Vagina (tissue), 1 donor: ENCODE measurements around the genes HUS1B and FOXC1.

DNA sequence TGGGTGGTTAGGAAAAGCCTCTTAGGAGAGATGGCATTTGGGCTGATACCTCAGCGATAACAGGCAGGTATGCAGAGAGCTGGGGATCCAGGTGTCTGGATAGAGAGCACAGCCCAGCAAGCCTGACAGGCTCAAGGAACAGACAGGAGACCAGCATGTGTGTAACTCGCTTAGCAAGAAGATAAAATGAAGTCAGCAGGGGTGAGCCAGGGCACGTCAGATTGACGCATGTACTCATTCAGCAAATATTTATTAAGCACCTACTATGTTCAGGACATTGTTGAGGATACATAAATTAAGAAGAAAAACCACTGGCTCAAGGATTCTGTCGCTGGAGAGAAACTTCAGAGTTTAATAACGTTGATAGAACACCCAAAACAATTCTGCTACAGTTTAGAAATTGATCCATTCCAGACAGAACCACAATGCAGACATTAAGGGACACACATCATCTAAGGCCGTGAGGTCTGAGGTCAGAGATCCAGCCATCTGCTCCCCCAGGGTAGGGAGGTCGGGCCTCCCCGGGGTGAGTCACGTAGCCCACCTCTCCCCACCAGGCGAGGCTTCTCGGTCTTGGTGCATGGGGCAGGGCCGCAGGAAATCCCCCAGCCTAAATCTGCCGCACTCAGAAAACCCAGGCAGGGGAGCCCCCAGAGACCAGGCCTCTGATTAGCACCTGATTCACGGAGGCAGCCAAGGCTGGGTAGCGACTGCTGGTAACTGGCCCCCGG, 947 bp upstream of the DUSP22 start:
- PRO-cap = no peak
- RAMPAGE, long total RNA = no peak

GRCh38 chr6:296683-297271, 4.5 kb downstream of the DUSP22 start:
- PRO-cap = no peak
- RAMPAGE, long total RNA = no peak

- PRO-cap = no peak
- RAMPAGE, long total RNA = no peak
Measured at GRCh38 chr6:317598-318176, 25.4 kb downstream of the DUSP22 start.

DNA sequence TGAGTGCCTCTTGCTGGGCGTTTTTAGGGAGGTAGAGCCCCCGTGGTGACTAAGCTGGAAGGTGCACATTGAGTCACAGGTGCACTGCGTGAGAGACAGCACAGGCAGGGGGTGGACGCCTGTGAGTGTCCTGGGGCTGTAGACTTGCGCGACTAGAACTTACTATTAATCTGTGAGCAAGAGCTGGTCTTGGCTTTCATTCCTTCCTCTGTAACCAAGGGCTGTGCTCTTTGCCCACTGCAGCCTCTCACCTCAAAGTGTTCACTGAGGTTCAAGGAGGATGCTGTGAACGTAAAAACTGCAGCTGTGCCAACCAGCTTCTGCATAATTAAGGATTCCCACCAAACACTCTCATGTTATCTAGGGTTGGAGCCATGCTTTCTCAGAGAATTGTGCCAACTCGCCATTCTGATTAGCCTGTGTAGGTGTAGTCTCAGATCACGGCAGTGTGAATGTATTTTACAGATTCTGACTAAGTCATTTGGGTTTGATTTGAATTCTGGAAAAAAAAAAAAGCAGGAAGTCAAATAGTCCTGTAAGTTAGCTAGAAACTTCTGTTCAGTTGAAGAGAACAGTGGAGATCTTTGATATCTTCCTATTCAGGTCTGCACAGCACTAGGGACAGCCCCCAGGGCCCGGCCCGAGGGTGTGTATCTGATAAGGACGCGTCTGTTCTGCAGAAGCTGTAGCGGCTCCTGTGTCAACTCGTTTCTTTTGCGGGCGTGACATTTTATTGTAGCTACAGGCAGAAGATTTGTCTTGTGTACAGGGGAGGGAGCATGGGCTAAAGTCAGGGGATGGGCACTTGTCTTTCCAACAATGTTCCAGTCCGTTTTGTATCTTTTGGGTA, 12.1 kb downstream of the IRF4 start:
- PRO-cap = no peak
- RAMPAGE, long total RNA = no peak

DNA sequence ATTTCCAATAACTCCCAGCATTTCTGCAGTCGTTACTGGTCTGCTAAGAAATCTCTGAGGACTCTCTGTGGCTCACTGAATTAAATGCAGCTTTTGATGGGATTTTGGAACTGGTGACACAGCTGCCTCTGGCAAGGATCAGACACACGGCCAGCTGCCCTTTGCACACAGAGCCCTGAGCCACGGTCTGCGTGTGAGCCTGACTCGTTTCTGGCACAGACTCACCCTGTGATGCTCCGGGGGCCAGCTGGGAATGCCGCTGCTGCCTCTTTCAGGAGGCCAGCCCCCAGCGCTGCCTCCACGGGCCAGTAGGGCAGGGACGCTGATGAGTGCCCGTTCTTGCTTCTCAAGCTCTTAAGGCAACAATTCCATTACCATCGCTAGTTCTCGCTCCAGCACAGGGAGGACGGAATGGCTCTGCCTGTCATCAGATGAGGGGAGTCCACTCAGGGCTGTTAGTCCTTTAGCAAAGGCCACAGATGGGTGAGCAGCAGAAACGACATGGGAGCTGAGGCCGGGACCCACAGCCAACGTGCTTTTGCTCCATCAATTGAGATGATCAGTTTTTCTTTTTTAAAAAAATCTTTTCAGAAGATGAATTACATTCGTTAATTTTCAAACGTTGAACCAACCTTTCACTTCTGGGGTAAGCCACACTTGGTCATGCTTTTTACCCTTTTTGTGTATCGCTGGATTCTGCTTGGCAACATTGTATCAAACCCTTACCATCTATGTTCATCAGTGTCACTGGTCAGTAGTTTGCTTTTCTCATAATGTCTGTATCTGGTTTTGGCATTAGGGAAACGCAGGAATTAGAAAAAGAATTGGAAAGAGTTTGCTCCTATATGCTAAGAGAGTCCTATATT, 61.8 kb downstream of the IRF4 start:
- PRO-cap = no peak
- RAMPAGE, long total RNA = no peak

- PRO-cap = unidirectional peak, minus-strand start at chr6:473473
- RAMPAGE, long total RNA = no peak
Measured at GRCh38 chr6:473208-473618, 81.7 kb downstream of the IRF4 start.

- PRO-cap = no peak
- RAMPAGE, long total RNA = no peak
Measured at GRCh38 chr6:656822-657326, at the start of gene HUS1B. Gene HUS1B (minus strand): TSS chr6:657100.

DNA sequence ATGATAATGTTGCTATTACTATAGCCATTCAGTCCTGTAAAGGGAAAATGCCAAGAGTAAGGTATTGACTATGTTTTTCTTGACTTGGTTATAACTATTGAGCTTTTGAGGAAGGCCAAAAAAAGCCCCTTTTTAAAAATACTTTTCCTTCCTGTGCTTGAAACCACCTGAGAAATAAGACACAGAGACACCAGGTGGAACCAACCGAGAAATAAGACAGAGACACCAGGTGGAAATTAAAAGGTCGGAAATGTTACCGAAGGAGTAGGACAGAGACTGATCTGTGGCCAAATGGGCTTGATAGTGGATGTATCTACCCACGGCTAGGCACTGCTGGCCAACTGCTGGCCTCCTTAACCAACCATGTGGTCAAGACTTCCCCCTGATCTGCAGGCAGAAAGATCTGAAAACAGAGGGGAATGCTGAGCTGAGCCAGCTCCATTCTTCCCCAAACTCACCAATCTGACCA, 121.5 kb upstream of the EXOC2 start:
- PRO-cap = no peak
- RAMPAGE, long total RNA = no peak

DNA sequence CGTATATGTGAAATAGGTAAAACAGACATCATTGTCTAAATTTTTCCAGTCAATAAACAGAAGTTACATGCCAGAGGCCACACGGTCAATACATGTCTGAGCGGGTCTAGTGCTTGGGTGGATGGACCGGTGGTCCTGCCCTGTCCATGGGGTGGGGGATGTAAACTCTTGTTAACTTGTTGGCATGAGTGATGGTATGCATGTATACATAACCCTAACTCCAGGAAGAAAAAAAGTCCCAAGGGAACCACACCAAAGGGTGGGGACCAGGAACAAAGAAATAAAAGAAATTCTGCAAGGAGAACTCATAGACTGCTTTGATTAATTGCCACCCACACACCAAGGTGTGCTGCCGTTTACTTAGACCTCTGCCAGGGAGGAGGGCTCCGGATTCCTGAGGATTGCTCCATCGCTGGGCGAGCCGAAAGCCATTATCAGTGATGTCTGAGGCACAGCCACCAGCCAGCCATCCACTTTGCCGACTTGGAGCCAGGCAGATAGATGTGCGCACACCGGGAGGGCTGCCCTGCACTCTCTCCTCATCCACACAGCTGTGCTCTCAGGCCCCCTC, 272.8 kb upstream of the FOXQ1 start:
- PRO-cap = no peak
- RAMPAGE, long total RNA = no peak

DNA sequence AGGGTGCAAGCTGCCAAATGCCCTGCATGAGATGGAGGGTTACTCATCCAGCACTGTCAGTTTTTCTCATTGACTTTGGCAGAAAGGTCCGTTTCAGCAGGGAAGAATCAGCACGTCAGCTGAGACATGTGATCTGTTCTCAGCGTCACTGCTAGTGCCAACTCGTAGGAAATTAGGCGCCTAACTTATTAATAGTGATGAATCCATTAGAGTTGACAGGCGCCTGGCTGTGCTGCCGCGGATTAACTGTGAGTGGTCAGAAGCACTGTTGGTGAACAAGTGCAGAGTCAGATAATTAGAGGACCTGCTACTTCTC, 175.5 kb upstream of the FOXQ1 start:
- PRO-cap = no peak
- RAMPAGE, long total RNA = no peak

DNA sequence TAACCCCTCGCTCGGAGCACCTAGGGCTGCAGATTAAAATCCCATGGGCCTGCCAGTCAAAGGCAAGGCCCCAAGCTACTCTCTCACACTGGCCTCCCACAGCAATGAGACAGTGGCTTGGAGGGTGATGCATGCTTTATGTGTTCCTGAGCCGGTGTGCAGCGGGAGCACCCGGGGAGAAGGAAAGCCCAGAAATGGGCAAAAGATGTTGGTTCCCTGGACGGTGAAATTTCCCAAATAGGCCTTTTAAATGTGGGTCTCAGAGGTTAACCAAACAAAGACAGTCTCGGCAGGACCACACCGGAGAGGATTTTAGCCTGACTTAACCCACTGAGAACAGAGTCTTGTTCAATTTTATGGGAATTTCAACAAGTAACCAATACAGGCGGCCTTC, 2.6 kb downstream of the FOXF2 start:
- PRO-cap = no peak
- RAMPAGE, long total RNA = no peak

GRCh38 chr6:1554552-1554838, 55.2 kb upstream of the FOXC1 start:
- PRO-cap = no peak
- RAMPAGE, long total RNA = no peak

GRCh38 chr6:1606402-1607297, 3.1 kb upstream of the FOXC1 start:
- PRO-cap = no peak
- RAMPAGE, long total RNA = no peak

- PRO-cap = bidirectional peak, plus-strand start at chr6:1609487, minus-strand start at chr6:1609486
- RAMPAGE, long total RNA = no peak
Measured at GRCh38 chr6:1608730-1609634, 733 bp upstream of the FOXC1 start.

GRCh38 chr6:1609635-1610748, at the start of gene FOXC1:
Gene FOXC1 (plus strand): TSS chr6:1609915.
- PRO-cap = bidirectional peak, plus-strand start at chr6:1610069, minus-strand start at chr6:1609770; bidirectional peak, plus-strand start at chr6:1610513, minus-strand start at chr6:1610492
- RAMPAGE, long total RNA = no peak

DNA sequence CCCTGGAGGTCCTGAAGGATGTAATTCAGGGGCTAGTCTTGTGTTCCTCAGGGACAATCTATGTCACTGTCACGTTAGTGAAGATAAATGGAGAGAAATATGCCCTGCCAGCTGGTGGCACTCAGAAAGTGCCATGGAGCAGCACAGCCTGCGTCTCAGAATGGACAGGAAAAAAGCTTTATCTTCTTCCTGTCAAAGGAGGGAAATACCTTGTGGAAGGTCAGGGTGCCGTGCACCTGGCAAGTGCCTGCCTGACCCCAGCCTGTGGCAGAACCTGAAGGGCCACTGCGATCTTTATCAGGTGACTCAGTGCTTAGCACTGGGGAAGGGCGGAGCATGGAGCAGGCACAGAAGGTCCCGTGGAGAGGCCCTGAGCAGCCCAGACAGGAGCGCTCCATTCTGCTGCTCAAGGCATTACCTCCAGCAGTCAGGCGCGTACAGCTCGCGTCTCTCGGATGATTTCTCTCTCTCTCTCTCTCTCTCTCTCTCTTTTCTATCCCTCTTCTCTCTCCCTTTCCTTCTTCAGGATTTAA, 31.6 kb downstream of the FOXC1 start:
- PRO-cap = no peak
- RAMPAGE, long total RNA = no peak

GRCh38 chr6:1645939-1646517, 36.3 kb downstream of the FOXC1 start:
- PRO-cap = no peak
- RAMPAGE, long total RNA = start-site peak on the minus strand at chr6:1646308-1646361, 5 reads

DNA sequence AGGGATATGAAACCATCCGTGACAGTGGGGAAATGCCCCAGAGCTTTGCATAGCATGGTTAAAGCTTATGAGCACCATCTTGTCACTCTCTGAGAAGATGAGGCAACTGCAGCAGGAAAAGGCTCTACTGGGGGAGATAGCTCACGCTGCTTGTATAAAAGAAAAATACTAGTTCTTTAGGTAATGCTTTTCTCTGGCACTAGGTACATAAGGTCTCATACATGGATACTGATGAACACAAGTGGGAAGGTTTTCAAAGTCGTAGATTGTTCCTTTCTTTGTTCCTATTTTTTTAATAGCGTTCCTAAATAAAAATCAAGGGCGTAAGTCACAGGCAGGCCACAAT, 259.3 kb downstream of the FOXC1 start:
- PRO-cap = no peak
- RAMPAGE, long total RNA = no peak

GRCh38 chr6:1929897-1930335, 315.5 kb downstream of the GMDS start:
- PRO-cap = no peak
- RAMPAGE, long total RNA = no peak

DNA sequence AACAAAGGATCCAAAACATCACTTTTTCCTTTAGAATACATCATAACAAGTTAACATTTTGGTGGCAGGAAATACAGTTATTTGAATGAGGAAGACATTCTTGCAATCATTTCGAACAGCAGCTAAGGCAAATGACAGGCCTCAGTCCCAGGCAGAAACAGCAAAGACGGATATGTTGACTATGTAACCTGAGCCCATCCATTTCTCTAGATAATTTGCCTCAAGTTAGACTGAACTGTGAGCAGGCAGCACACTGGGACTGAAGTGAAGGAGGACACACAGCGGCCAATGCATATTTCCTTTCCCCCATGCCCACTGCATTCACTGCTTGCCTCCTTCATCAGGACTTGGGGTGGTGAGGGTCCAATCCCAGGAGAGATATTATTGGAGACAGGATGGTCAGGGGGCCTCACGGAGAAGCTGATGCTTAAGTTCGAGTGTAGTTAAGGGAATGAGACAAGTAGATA, 136.4 kb downstream of the GMDS start:
- PRO-cap = no peak
- RAMPAGE, long total RNA = no peak